MCF 10A (cell line): ENCODE measurements around the genes RSBN1, BCAS2 and DENND2C.

- PRO-cap, result no peak
- RRBS, result no CpG with 5 or more reads among the region's 2 CpGs
Observed at GRCh38 chr1:112667296-112667793, 7.1 kb upstream of the MOV10 start.

GRCh38 chr1:112671290-112671831 is 3.1 kb upstream of the MOV10 start:
- PRO-cap, result no peak
- RRBS, result no CpG with 5 or more reads among the region's 3 CpGs

GRCh38 chr1:112672463-112673520 is 1.7 kb upstream of the MOV10 start:
- PRO-cap, result no peak
- RRBS, result no CpG with 5 or more reads among the region's 6 CpGs

GRCh38 chr1:112704482-112704779 is 2.5 kb downstream of the RHOC start:
- PRO-cap, result no peak
- RRBS, result no CpG with 5 or more reads among the region's 4 CpGs

- PRO-cap, result no peak
- RRBS, result no CpG with 5 or more reads among the region's 10 CpGs
Observed at GRCh38 chr1:112818772-112819644, 100.3 kb downstream of the TAFA3 start.

DNA sequence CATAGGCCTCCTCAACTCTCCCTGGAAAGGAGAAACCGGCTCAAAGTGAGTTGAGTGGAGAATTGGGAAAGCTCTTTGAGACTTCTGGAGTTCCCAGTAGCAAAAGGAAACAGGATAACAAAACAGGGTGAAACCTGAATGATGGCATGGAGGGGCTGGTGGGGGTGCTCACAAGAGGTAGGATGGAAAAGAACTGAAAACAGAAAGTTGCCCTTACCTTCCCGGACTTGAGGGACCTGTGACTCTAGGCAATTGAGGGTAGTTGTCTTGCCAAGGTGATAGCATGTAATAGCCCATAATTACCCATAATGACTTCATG is 84.9 kb downstream of the SLC16A1 start:
- PRO-cap, result no peak
- RRBS, result no CpG with 5 or more reads among the region's 2 CpGs

DNA sequence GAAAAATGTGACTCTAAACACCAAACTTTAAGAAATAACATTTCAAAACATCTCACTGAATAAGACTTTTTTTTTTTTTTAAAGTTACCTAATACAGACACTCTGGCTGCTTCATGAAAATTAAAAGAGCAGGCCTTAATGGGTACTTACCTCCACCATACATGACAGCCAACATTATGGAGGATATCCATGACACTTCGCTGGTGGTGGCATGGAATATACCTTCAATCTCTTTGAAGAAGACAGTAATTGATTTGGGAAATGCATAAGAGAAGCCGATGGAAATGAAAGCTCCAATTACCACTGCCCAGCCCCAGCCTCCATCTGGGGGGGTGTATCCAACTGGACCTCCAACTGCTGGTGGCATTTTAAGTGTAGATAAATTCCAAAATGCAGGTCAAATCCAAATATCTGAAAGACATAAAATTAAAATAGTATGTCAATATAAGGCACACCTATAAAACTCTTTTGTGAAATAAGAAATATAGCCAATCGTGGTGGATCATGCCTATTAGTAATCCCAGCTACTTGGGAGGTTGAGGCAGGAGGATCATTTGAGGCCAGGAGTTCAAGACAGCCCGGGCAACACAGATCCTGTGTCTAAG is 27.0 kb downstream of the SLC16A1 start:
- PRO-cap, result no peak
- RRBS, result no CpG with 5 or more reads among the region's 4 CpGs

GRCh38 chr1:112935722-112936324 is 20.2 kb downstream of the SLC16A1 start:
- PRO-cap, result bidirectional peak, plus-strand start at chr1:112936101, minus-strand start at chr1:112936022
- RRBS, result no CpG with 5 or more reads among the region's 4 CpGs

- PRO-cap, result no peak
- RRBS, result no CpG with 5 or more reads among the region's 2 CpGs
Observed at GRCh38 chr1:113205886-113206430, 133.0 kb downstream of the LRIG2 start.

DNA sequence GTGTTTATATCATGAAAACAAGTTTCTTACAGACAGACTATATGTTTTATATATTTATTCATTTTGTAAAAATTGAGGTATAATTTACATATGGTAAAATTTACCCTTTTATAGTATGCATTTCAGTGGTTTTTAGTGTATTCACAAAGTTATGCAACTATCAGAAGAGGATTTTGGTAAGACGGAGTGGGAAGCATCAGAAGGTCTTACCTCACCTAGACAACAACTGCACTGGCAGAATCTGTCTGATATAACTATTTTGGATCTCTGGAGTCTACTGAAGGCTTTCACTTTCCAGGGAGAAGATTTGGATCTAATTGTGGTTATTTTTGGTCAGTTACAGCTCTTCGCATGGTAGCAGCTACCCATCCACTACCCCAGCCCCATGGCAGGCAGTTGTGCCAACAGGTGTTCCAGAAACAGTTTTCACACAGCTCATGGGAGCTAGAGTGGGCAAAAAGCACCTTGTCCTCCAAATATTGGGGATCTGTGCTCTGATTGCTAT is 53.5 kb downstream of the MAGI3 start:
- PRO-cap, result no peak
- RRBS, result no CpG with 5 or more reads among the region's 2 CpGs

DNA sequence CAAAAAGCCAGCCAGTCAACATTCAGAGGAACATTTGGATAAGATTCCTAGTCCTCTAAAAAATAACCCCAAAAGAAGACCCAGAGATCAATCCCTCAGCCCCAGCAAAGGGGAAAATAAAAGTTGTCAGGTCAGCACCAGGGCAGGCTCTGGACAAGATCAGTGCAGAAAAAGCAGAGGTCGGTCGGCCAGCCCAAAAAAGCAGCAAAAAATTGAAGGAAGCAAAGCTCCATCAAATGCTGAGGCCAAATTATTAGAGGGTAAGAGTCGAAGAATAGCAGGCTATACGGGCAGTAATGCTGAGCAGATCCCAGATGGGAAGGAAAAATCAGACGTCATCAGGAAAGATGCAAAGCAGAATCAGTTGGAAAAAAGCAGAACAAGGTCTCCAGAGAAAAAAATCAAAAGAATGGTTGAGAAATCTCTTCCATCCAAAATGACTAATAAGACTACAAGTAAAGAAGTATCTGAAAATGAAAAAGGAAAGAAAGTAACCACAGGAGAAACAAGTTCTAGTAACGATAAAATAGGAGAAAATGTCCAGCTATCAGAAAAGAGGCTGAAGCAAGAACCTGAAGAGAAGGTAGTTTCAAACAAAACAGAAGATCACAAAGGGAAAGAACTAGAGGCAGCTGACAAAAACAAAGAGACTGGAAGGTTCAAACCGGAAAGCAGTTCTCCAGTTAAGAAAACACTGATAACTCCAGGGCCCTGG is 75.9 kb downstream of the PHTF1 start:
- PRO-cap, result no peak
- RRBS, result no CpG with 5 or more reads among the region's 7 CpGs

- PRO-cap, result bidirectional peak, plus-strand start at chr1:113812615, minus-strand start at chr1:113812262
- RRBS, result no CpG with 5 or more reads among the region's 36 CpGs
Observed at GRCh38 chr1:113812353-113812788, at the start of gene RSBN1. Gene RSBN1, minus strand, starts transcription at chr1:113812476.

GRCh38 chr1:113901027-113901644 is 3.5 kb downstream of the AP4B1 start:
- PRO-cap, result no peak
- RRBS, result no CpG with 5 or more reads among the region's 8 CpGs

DNA sequence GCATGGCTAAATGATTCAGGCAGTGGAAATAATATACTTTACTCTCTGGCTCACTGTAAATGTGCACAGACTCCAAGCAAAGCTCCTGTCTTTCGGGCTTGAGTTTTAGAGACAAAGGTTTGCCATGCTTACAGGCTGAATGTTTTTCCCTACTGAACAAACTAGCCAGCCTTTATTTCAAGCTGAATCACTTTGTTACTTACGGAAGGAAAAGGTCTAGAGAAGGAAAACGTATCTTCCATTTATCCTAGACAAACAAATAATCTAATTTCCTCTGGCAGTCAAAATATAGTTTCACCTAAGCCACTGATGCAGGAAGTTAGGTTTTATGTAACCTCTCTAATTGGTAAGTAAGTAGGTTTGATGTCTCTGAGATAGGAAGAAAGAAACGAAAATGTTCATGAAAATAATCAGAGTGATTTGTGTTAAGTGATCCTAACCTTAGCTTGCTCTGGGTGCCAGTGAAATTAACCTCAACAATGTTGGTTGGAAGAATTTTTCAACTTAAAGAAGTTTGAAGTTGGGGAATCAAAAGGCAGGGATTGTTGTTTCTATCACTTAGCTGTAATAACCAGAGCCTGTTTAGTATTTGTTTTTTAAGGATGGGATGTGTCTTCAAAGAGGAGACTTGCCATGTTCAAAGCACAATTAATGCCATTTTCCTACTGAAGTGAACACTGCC is 18.2 kb downstream of the HIPK1 start:
- PRO-cap, result no peak
- RRBS, result no CpG with 5 or more reads among the region's 4 CpGs

DNA sequence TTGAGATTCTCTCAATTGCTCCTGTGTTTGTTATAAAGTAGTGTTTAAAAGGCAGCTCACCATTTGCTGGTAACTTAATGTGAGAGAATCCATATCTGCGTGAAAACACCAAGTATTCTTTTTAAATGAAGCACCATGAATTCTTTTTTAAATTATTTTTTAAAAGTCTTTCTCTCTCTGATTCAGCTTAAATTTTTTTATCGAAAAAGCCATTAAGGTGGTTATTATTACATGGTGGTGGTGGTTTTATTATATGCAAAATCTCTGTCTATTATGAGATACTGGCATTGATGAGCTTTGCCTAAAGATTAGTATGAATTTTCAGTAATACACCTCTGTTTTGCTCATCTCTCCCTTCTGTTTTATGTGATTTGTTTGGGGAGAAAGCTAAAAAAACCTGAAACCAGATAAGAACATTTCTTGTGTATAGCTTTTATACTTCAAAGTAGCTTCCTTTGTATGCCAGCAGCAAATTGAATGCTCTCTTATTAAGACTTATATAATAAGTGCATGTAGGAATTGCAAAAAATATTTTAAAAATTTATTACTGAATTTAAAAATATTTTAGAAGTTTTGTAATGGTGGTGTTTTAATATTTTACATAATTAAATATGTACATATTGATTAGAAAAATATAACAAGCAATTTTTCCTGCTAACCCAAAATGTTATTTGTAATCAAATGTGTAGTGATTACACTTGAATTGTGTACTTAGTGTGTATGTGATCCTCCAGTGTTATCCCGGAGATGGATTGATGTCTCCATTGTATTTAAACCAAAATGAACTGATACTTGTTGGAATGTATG is 4.9 kb upstream of the OLFML3 start:
- PRO-cap, result no peak
- RRBS, result no CpG with 5 or more reads among the region's 3 CpGs

- PRO-cap, result no peak
- RRBS, result no CpG with 5 or more reads among the region's 3 CpGs
Observed at GRCh38 chr1:114396273-114396838, 114.6 kb downstream of the TRIM33 start.

- PRO-cap, result no peak
- RRBS, result no CpG with 5 or more reads among the region's 3 CpGs
Observed at GRCh38 chr1:114464210-114464546, 46.8 kb downstream of the TRIM33 start.

- PRO-cap, result bidirectional peak, plus-strand start at chr1:114581851, minus-strand start at chr1:114581613
- RRBS, result under 1% methylated on average over 7 of the region's 42 CpGs
Observed at GRCh38 chr1:114581277-114582309, at the start of gene BCAS2. Gene BCAS2, minus strand, starts transcription at chr1:114581615.

GRCh38 chr1:114669559-114670346 is at the start of gene DENND2C:
Gene DENND2C, minus strand, starts transcription at chr1:114670049.
- PRO-cap, result bidirectional peak, plus-strand start at chr1:114669779, minus-strand start at chr1:114669755; bidirectional peak, plus-strand start at chr1:114670236, minus-strand start at chr1:114670069
- RRBS, result under 1% methylated on average over 14 of the region's 72 CpGs

DNA sequence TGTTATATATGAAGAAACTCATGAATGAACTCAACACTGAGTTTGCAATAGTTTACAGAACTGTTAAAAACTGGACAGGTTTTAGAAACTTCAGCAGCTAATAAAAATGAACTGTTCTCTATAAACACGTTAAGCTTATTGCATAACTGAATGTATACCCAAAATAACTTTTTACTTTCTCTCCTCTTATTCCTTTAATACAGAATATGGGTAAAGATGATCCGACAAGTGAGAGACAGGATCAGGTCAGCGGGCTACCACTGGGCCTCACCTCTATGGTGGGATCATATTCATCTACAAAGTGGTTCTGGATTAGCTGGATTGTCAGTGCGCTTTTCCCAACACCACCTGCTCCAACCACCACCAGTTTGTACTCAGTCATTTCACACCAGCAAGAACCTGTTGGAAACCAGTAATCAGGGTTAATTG is 778 bp downstream of the NRAS start:
- PRO-cap, result no peak
- RRBS, result no CpG with 5 or more reads among the region's 4 CpGs